Pericardium fibroblast (primary cell): ENCODE results near the genes SH2D1B and CCDC190.

- RAMPAGE, long total RNA = no peak
Observed at GRCh38 chr1:161487209-161487931, 17.9 kb upstream of the FCGR2A start.

DNA sequence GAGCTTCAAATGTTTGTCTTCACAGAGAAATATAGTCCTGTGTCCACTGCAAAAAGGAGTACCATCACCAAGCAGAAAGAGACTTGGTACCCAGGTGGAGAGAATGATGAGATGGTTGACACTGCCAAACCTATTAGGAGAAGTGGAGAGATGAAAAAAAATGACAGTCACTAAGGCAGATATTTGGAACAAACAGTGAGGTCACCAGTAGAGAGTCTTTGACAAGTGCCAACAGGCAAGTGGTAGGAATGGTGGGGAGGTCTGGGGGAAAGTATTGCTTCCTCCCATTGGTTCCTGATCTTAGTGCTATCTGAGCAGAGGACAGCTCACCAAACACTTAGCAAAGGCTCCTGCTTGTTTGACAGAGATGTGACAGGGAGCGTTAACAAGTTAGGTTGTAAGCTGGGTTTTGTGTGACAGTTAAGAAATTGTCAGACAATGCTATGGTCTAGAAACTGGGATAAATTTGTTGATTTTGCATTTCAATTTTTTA lies 6.4 kb downstream of the FCGR3B start:
- RAMPAGE, long total RNA = no peak

DNA sequence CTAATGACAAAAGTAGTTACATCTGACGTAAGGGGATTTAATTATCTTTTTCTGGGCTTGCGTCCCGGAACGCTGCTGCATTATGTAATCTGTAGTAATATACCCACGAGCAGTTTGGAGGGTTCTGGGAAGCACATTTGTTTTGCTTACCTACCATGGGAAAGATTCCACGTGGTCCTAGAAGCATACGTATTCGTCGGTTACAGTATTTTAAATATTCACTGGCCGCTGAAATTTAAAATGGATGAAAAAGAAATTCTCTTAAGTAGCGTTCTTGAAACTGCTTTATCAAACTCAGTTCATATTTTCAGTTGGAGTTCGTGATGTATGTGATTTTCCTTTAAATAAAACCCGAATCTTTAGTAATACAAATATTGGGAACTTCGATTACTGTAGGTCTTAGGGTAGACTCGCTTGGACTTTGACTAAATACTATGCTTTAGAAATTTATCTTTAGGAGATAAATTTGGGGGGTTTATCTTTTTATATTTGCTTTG lies 798 bp upstream of the ATF6 start:
- RAMPAGE, long total RNA = no peak

- RAMPAGE, long total RNA = no peak
Observed at GRCh38 chr1:161890896-161891669, 125.0 kb downstream of the ATF6 start.

- RAMPAGE, long total RNA = no peak
Observed at GRCh38 chr1:161922212-161922899, 101.3 kb downstream of the OLFML2B start.

DNA sequence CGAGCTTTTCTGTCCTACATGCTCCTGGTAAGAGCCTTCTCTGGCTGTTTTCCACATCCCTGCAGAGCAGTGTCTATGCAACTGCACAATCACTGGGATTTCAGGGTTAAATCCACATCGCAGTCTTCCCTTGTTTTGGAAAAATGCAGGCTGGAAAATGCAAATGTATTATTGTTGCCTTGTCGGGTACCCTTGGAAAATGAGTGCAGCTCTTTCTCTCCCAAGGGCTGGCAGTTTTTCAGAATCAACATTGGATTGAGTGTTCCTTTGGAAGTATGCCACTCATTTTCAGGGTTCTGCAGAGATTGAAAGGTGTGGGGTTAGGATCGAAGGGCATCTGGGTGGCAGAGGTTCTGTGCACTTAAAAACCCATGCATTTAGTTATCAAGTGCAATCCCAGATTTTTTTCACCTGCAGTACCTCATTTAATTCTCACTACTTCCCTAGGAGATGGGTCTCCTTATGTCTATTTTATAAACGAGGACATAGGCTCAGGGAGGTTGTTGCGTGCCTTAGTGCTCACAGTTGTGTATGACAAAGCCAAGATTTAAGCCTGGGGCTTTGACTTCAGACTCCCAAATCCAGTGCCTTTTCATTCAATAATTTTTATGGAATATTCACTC lies 3.4 kb downstream of the NOS1AP start:
- RAMPAGE, long total RNA = no peak

- RAMPAGE, long total RNA = no peak
Observed at GRCh38 chr1:162081028-162081631, 11.6 kb downstream of the NOS1AP start.

DNA sequence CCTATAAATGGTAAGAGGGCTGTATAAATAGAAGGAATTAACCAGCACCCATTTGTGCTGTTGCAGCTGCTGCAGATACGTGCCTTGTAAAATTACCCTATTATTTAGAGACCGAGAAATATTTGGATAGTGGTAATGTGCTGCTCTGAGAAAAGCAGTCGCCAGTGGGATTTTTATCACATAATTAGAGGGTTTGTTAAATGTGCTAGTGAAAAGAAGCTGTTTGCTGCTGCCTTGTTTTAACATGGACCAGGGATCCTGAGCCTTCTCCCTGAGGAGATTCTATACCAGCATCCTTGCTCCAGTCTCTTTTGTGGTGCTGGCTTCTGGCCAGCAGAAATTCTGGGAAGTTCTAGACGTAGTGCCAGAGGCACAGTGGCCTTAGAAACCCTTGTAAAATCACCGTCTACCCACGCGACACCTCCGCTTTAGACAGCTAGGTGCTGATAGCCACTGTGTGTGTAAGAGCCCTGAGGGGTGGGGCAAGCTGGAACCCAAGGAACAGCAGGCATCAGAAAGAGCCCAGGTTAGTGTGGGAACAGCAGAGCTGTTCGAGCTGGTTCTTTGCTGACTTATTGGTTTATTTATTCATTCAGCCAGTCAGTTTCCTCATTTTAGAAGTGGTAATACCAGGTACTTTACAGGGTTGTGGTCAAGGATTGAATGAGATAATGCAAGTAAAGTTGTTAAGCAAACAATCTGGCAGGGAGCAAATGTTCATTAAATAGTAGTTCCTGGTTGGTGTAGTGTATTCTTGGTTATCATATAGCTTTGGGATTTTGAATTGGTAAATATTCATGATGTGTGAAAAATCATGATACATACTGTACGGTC lies 137.6 kb downstream of the NOS1AP start:
- RAMPAGE, long total RNA = no peak

- RAMPAGE, long total RNA = no peak
Observed at GRCh38 chr1:162306113-162306330, 70.6 kb downstream of the SPATA46 start.

- RAMPAGE, long total RNA = no peak
Observed at GRCh38 chr1:162383769-162384959, 2.6 kb downstream of the C1orf226 start.

DNA sequence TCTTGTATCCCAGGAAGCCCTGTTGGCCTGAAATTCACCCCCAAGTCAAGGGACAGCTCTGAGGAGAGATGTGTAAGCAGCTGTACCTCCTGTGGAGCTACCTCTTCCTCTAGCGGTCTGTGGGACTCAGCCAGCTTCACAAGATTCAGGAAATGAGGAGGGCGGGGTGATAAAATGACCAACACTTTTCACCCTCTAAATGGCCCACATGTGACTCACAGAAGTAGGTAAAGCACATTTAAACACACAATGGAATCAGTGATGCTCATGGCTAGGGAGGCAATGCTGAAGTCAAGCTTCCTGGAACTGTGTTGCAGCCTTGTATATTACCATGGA lies at the start of gene SH2D1B:
Gene SH2D1B, minus strand, starts transcription at position 111 of the 336 bp plus-strand sequence.
- RAMPAGE, long total RNA = no peak

DNA sequence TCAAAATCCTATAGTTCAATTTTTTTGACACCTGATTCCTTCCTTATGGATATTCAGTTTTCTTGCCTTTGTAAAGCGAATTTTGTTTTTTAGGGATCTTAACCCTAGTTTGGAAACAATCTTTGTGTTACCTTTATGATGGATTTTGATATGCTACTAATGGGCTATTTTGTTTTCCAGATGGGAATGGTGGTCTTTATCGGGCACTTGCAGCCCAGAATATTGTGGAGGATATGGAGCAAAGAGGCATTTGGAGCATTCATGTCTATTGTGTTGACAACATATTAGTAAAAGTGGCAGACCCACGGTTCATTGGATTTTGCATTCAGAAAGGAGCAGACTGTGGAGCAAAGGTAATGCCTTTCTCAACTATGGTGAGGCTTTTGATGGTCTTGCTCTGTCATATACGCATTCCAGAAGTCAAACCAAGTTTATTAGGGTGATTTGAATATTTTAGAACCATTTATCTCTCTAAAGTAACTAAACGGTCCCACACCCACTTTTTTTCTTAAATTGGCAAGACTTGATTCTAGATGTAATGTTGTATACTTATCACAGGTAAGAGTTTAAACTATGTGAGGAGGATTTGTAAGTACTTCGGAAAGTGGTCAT lies 19.7 kb downstream of the UAP1 start:
- RAMPAGE, long total RNA = no peak

DNA sequence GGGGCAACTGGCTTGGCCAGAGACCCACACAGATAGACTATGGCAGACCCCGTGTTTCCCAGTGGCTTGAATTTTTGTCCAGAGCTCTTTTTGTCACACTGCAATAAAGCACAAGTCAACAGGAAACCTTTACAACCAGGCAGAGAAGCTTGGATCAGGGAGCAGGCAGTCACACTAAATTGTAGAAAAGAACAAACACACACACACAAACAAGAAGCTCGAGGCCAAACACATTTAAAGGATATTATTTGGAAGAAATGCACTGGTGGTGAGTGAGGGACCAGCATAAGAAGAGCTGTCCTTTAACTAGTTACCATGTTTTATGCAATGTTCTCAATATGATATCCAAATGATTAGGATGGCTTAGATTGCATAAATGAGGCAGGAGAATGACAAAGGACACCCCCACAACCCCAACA lies 35.1 kb downstream of the DDR2 start:
- RAMPAGE, long total RNA = no peak

GRCh38 chr1:162860828-162861376 lies at the start of gene CCDC190:
Gene CCDC190, minus strand, starts transcription at chr1:162861175.
- RAMPAGE, long total RNA = no peak

- RAMPAGE, long total RNA = no peak
Observed at GRCh38 chr1:164565195-164565920, 6.4 kb downstream of the PBX1 start.

DNA sequence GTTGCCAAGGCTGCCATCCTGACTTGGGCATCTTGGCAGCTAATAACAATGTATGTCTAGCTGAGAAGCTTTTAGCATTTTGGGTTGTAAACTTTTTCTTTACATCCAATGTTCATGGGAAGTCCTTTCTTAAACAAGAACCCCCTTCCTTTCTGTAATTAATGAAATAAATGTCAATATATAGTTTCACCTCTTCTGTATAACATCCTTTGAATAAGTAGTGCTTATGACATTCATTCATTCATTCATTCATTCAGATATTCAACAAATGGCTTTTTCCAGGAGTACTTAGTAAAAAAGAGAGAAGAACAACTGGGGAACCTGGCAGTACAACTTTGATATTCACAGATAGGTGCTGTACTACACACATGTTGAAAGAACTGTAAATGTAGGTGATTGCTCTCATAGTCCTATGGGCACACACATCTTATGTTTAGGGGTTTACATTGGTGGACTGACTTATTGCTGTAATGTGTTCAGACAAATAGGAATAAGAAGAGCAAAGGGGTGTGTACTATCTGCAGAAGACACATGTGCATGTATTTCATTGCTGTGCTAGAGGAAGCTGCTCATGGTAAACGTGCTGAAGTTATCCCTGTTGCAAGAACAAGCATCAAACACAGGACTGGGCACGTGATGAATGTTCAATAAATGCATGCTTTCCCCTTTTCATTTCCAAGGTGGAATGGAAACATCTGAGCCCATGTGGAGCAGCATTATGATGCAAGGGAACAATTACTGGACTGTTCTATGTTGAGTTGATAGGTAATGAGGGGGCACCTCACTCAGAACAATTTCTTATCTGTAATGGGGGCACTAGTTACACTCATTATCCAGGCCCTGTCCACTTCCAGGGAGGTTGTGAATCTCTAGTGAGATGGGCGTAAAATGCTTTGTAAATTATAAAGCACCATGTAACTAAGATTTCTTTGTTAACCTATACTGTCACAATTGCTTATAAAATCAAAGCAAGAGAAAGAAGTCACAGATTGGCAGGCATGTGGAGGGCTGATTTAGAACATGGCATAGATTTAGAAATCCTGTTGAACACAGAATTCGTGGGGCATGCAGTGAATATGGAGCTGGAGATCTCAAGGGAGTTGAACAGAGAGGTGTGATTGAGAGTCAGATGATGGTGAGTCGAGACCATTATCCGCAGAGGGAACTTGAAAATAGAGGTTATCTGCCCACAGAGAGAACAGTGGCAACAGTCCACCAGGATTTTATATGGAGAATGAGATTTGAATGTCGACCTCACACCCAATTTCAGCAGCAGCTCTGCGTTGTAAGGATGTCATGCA lies 27.2 kb downstream of the PBX1 start:
- RAMPAGE, long total RNA = no peak

- RAMPAGE, long total RNA = no peak
Observed at GRCh38 chr1:164627009-164627718, 68.2 kb downstream of the PBX1 start.

GRCh38 chr1:164799461-164800066 lies 240.6 kb downstream of the PBX1 start:
- RAMPAGE, long total RNA = no peak

- RAMPAGE, long total RNA = no peak
Observed at GRCh38 chr1:164801135-164801474, 242.1 kb downstream of the PBX1 start.

GRCh38 chr1:164817918-164818522 lies 259.0 kb downstream of the PBX1 start:
- RAMPAGE, long total RNA = no peak